Measurements from ENCODE around the genes OR2Z1 and MBD3L1.

GRCh38 chr19:8511723-8512561 lies 2.0 kb downstream of the ZNF414 start:
- RRBS = 7% methylated on average over 7 of the region's 48 CpGs

- RRBS = 78% methylated on average over 2 of the region's 15 CpGs
These were observed 1.0 kb downstream of the ZNF414 start for GRCh38 chr19:8512908-8513370.

DNA sequence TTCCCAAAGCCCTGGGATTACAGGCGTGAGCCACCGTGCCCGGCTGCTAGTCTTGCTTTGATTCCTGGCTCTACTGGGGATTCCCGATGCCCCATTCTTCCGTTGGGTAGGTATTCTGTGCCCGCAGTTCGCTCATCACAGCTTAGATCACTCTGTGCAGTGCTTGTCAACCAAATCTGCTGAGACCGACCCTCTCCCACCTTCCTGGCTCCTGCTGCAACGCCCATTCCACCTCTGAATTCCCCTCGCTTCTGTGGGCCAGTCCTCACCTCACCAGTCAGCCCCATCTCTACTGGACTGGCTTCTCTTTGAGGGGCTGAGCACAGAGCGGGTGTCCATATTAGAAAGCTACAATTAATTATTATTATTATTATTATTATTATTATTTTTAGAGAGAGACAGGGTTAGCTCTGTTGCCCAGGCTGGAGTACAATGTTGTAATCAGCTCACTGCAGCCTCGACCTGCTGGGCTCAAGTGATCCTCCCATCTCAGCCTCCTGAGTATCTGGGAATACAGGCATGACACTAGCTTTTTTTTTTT lies 4.7 kb upstream of the ZNF414 start:
- RRBS = no CpG with 5 or more reads among the region's 12 CpGs

GRCh38 chr19:8527285-8527826 lies 13.4 kb upstream of the ZNF414 start:
- RRBS = no CpG with 5 or more reads among the region's 8 CpGs

GRCh38 chr19:8591838-8592910 lies 14.9 kb upstream of the MYO1F start:
- RRBS = 11% methylated on average over 21 of the region's 71 CpGs

DNA sequence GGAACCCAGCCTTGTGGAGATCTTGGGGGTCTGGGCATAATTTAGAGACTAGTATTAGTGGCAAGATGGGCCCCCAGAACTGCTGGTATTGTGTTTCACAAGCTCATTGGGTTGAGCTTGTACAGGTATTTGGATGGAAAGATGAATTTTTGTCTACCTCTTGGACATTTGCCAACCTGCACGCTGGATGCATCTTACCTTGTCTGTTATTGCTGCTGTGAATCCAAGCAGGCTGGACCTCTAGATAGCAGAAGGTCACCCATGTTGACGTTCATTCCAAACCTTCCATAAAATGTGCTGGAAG lies at the start of gene OR2Z1:
Gene OR2Z1 (plus strand): TSS at position 170 of the 304 bp plus-strand sequence.
- RRBS = no CpG with 5 or more reads among the region's 2 CpGs

- RRBS = 5% methylated on average over 11 of the region's 72 CpGs
These were observed at the start of gene MBD3L1 for GRCh38 chr19:8832157-8832920. Gene MBD3L1 (plus strand): TSS chr19:8832377.

GRCh38 chr19:9323232-9323685 lies 720 bp upstream of the ZNF559 start:
- RRBS = no CpG with 5 or more reads among the region's 8 CpGs

DNA sequence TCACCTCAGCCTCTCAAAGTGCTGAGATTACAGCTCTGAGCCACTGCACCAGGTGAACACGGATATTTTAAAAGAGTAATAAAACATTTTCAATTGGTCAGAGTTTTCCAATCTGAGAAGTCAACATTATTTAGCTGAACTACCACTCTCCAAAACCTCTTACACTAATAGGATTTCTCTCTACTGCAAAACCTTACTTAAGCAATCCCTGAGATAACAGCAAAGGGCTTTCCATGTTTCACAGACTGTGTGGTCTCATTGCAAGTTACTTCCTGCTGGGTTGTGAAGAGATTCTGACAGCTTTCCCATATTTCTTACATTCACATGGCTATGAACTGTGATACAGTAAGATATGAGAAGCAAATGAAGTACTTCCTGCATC lies 24.0 kb downstream of the ZNF266 start:
- RRBS = no CpG with 5 or more reads among the region's 1 CpG

- RRBS = no CpG with 5 or more reads among the region's 7 CpGs
These were observed 24.3 kb downstream of the ZNF562 start for GRCh38 chr19:9650405-9651134.

DNA sequence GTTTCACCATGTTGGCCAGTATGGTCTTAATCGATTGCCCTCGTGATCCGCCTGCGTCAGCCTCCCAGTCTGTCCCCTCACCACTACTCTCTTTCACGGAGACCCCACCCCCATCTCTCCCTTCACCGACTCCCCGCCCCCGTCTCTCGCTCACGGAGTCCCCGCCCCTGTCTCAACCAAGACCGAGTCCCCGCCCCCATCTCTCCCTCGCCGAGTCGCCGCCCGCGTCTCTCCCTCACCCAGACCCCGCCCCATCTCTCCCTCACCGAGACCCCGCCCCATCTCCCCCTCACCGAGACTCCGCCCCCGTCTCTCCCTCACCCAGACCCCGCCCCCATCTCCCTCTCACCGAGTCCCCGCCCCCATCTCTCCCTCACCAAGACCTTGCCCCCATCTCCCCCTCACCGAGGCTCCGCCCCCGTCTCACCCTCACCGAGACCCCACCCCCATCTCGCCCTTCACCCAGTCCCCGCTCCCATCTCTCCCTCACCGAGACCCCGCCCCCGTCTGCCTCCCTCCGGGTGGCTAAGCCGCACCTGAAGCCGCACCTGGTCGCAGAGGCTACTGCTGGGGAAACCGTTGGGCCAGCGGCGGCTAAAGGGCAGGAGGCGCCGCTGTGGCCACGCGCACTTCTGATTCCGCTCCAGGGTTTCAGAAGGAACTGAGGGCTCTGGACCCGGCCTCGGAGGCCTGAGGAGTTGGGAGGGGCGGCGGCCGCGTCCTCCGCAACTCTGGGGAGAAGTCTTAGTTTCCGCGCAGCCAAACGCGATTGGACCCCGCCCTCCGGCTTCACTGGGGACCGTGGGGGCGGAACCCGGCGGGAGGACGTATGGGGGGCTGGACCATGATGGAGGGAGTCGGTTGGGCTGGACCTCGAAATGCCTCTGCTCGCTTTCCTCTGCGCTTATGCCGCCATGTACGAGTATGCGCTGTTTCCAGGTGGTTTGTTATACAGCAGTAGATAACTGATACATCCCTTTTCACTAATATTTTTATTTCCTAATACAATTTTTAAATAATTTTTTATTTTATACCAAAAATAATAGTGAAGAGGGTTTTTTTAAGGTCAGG lies 17.2 kb upstream of the ZNF846 start:
- RRBS = 2% methylated on average over 10 of the region's 74 CpGs

DNA sequence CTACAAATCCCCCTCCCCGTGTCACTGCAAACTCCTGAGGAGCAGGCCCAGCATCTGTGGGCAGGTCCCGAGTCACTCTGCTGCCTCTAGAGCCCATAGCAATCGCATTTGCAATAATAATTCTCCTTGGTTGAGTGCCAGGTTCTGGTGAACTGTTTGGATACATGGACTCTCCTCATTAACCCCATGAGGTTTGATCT lies 910 bp downstream of the PIN1 start:
- RRBS = no CpG with 5 or more reads among the region's 3 CpGs

GRCh38 chr19:9935457-9936154 lies 709 bp downstream of the OLFM2 start:
- RRBS = no CpG with 5 or more reads among the region's 30 CpGs

- RRBS = no CpG with 5 or more reads among the region's 8 CpGs
These were observed 24.0 kb downstream of the RDH8 start for GRCh38 chr19:10037136-10037745.

DNA sequence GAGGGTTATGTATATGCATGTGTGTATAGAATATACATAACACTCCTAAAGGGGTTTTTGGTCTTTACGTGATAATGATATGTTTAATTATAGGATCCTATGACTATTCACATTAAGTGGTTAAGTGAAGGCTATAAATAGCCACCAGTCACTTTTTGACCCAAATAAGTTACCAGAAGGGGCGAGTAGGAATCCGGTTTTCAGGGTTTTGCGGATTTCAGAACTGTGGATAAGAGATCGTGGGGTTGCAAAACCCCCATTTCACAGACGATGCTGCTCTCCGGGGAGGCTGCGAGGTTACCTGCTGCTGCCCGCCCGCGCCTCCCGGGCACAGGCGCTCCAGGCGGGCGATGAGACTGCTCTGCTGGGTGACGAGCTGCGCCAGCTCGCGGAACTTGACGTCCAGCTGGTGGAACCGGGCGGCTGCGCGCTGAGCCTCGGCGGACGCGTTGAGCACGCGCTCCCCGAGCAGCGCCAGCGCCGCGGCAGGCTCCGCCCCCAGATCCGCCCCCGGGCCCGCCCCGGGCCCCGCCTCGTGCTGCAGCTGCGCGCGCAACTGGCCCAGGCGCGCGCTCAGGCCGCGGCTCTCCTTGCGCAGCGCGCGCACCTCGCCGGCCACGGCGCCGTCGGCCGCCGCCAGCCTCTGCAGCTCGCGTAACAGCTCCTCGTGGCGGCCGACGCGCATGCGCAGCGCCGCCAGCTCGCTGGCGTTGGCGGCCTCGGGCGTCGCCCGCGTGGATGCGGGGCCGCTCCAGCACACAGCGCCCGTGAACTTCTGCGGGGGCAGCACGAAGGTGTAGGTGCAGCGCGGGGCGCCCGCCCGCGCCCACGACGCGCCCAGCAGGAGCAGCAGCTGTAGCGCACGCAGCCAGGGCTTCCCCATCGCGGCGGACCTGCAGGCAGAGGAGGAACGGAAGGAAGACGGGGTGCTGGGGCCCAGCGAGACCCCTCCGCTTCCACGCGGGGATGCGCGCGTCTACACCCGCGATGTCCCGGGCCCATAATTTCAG lies 6.5 kb downstream of the ANGPTL6 start:
- RRBS = 4% methylated on average over 44 of the region's 112 CpGs

GRCh38 chr19:10104429-10105506 lies 1.4 kb upstream of the PPAN start:
- RRBS = no CpG with 5 or more reads among the region's 15 CpGs

GRCh38 chr19:10295137-10295908 lies 5.6 kb downstream of the ICAM5 start:
- RRBS = 7% methylated on average over 16 of the region's 58 CpGs

DNA sequence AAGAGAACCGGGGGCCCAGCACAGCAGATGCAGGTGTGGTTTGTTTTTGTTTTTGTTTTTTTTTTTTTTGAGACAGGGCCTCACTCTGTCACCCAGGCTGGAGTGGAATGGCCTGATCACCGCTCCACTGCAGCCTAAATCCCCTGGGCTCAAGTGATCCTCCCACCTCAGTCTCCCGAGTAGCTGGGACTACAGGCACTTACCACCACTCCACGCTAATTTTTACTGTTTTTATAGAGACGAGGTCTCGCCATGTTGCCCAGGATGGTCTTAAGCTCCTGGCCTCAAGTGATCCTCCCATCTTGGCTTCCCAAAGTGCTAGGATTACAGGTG lies 6.0 kb downstream of the FDX2 start:
- RRBS = no CpG with 5 or more reads among the region's 6 CpGs

GRCh38 chr19:10332237-10332761 lies 1.0 kb downstream of the RAVER1 start:
- RRBS = no CpG with 5 or more reads among the region's 10 CpGs

GRCh38 chr19:10450418-10451406 lies 30.4 kb downstream of the PDE4A start:
- RRBS = no CpG with 5 or more reads among the region's 30 CpGs

All from OVCAR3 (cell line).